GM12892 (cell line): Measurements from ENCODE around the genes SLC22A5 and KIF3A.

- RRBS, result no CpG with 5 or more reads among the region's 5 CpGs
These were observed 49.7 kb downstream of the FNIP1 start for GRCh38 chr5:131746972-131747657.

- RRBS, result no CpG with 5 or more reads among the region's 8 CpGs
These were observed 16.0 kb downstream of the SLC22A4 start for GRCh38 chr5:132310061-132310769.

DNA sequence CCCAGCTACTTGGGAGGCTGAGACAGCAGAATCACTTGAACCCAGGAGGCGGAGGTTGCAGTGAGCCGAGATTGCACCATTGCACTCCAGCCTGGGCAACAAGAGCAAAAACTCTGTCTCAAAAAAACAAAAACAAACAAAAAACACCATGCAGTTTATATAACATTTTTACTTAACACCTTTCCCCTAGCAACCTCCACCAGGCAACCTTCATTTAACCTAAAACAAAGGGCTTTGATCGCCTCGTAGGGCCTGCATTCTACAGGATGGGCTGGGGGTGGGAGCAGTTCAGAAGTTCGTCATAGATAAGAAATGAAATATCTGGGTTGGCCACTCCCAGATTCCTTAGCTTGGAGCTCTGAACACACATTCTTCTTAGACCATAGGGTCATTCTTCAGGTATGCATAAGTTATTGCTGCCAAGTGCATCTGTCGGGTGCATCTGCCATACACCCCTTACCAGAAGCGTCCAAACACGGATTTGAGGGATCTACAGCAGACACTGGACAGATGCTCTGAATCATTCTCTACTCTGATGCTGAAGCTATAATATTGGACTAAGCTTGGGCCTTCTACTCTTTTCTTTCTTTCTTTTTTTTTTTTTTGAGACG lies 4.3 kb upstream of the SLC22A5 start:
- RRBS, result no CpG with 5 or more reads among the region's 9 CpGs

DNA sequence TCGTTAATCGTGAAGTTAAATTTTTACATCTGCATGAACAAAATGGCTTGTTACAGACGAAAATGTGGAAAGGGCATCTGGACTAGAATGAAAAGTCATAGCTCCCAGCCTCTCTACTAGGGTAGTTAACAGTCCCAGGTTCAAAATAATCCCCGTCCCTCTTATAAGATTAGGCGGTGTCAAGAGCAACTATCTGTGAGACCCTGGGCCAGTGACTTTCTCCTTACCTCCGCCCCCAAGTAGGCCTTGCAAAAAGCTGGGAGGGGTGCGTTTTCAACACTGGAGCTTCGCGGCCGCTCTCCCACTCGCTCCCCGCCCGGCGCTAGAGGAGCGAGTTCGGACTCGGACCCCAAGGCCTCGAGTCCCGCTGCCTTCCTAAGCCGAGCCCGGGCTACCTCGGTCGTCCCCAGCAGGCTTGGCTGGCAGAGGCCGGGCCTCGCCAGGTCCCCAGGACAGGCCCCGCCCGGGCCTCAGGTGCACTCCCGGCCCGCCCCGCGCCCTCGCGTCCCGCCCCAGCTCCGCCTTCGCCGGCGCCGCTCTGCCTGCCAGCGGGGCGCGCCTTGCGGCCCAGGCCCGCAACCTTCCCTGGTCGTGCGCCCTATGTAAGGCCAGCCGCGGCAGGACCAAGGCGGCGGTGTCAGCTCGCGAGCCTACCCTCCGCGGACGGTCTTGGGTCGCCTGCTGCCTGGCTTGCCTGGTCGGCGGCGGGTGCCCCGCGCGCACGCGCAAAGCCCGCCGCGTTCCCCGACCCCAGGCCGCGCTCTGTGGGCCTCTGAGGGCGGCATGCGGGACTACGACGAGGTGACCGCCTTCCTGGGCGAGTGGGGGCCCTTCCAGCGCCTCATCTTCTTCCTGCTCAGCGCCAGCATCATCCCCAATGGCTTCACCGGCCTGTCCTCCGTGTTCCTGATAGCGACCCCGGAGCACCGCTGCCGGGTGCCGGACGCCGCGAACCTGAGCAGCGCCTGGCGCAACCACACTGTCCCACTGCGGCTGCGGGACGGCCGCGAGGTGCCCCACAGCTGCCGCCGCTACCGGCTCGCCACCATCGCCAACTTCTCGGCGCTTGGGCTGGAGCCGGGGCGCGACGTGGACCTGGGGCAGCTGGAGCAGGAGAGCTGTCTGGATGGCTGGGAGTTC lies at the start of gene SLC22A5:
Gene SLC22A5, plus strand, starts transcription at position 521 of the 1,140 bp plus-strand sequence.
- RRBS, result 1% methylated on average over 27 of the region's 106 CpGs

DNA sequence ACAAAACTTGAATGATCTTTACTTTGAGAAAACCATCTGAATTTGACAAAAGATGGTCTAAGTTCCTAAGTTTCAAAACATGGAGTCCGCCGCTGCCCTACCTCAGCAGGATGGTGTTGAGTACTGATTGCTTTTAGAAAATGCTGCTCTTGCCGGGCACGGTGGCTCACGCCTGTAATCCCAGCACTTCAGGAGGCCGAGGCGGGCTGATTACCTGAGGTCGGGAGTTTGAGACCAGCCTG lies 42.5 kb downstream of the SLC22A5 start:
- RRBS, result no CpG with 5 or more reads among the region's 8 CpGs

DNA sequence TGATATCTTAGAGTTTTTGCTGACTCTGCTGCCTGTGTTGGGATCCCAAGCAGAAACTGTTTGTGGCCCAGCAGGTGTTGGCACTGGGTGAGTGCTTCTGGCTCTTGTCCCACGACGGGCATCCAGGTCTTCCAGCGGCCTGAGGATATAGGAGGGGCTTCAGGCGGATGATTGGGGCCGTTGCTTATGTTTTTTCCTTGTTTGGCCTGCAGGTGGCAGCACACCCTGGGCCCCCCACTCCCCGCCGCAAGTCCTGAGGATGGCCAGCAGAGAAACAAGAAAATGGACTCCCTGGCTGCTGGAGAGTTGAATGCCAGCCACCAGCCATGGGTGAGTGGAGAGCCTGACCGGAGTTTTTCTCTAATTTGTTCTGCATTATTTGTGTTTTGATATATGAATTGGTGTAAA lies 50.1 kb downstream of the SLC22A5 start:
- RRBS, result no CpG with 5 or more reads among the region's 8 CpGs

DNA sequence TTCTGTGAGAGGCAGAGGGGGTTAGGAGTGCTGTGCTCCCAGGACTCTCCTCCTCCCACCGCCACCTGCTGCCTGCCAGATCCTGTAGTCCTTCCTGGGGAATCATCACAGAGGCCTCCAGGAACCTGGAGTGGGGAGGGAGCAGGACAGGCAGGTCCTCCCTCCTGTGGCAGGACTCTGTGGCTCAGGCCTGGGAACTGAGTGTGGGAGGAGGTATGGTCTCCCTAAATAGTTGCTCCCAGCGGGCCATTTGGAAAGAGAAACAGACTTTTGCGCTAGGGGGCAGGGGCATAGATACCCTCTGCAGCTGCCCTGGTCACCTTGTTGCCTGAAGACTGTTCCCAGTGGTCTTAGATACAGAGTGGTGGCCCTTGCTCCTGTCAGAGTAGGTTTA lies 55.5 kb downstream of the SLC22A5 start:
- RRBS, result no CpG with 5 or more reads among the region's 3 CpGs

GRCh38 chr5:132427342-132428205 lies 58.1 kb downstream of the SLC22A5 start:
- RRBS, result no CpG with 5 or more reads among the region's 5 CpGs

DNA sequence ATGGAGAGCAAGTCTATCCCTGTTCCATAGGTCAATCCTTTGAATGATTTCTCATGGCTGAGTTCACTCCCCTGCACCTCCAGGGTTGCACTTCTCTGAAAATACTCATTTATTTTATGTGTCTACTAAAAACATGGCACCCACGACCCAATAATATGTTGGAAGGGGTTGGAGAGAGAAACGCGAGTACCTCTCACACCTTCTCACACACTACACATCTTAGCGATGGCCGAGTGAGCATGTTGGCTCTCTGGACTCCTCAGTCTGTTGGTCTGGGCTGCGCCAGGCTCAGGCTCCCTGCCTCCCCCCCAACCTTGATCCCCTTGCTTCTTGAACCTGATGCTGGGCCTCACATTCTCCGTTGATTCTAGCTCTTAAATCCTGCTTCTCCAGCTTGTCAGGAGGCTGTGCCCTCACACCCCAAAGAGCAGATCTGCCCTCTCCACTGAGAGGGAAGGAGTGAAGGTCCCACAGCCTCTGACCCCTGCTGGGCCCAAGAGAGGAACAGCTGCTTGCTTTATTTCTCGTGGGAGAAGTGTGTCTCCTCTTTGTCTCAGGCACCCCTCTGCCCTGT lies 28.0 kb downstream of the IRF1 start:
- RRBS, result no CpG with 5 or more reads among the region's 8 CpGs

DNA sequence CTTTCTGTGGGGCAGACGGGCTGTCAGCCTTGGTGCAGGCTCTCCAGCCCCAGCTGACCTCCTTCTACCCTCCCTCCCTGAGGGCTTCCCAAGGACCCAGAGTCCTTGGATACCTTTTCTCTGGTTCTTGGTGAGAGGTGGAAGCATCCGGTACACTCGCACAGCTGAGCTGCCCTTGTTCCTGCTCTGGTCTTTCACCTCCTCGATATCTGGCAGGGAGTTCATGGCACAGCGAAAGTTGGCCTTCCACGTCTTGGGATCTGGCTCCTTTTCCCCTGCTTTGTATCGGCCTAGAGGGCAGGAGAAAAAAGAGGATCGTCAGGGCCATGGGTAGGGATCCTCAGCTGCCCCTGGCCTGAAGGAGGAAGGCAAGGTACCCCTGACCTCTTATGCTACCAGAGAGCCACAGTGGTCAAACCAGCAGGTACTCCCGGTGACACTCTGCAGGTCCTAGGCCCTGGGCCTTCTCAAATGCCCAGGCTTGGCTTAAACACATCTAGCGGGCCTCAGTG lies 3.7 kb downstream of the IRF1 start:
- RRBS, result no CpG with 5 or more reads among the region's 10 CpGs

DNA sequence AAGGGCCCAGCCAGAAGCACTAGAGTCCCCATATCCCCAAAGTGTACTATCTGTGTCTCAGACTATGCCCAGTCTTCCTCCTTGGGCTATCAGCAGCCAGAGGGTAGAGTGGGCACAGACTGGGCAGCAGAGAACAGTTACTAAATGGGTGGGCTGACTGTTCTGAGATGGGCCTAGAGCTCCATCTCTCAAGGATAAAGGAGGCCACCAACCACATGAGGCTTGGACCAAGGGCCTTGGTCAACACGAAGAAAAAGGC lies 3.3 kb downstream of the IRF1 start:
- RRBS, result no CpG with 5 or more reads among the region's 1 CpG

GRCh38 chr5:132501901-132502535 lies 11.4 kb upstream of the IRF1 start:
- RRBS, result 67% methylated on average over 1 of the region's 7 CpGs

- RRBS, result no CpG with 5 or more reads among the region's 4 CpGs
These were observed 12.5 kb upstream of the IRF1 start for GRCh38 chr5:132502934-132503559.

GRCh38 chr5:132594574-132595237 lies 37.9 kb downstream of the RAD50 start:
- RRBS, result no CpG with 5 or more reads among the region's 2 CpGs

GRCh38 chr5:132736636-132737812 lies at the start of gene KIF3A:
KIF3A (minus strand) TSS chr5:132737546.
- RRBS, result 2% methylated on average over 8 of the region's 86 CpGs

GRCh38 chr5:132775900-132776729 lies 924 bp downstream of the SEPTIN8 start:
- RRBS, result 39% methylated on average over 3 of the region's 22 CpGs

- RRBS, result no CpG with 5 or more reads among the region's 5 CpGs
These were observed 8.1 kb upstream of the SHROOM1 start for GRCh38 chr5:132838300-132839164.

- RRBS, result no CpG with 5 or more reads among the region's 7 CpGs
These were observed 1.7 kb upstream of the LEAP2 start for GRCh38 chr5:132871332-132872527.

DNA sequence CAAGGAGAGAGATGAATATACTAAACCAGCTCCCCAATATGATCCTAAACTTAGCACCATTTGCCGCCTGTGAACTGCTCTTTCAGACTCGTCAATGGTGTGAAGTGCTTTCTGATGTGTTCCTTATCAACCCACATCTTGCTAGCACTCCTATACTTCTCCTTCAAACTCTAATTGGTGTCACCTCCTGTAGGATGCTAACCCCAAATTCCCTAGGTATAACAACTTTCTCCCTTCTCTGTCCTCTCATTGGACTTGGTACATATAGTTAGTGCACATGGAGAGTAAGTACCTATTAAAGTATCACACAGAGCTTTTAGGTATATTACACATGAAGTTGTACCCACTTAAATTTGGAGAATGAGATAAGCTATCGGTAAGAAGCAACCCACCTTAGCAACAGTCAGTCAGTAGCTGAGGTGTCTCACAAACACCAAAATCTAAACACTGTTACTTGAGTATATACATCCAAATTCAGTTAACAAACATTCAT lies 36.8 kb downstream of the LEAP2 start:
- RRBS, result no CpG with 5 or more reads among the region's 3 CpGs

DNA sequence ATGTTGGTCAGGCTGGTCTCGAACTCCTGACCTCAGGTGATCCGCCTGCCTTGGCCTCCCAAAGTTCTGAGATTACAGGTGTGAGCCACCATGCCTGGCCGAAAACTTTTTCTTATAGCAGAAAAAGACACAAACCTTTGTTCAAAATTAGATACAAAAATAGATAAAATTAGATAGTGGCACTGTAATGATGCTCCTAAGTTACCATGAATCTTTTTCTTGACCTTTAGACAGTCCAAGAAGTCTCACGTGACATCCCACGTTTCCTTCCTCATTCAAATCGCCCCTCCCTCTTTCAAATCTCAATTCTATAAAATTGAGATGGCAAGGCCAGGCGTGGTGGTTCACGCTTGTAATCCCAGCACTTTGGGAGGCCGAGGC lies 7.6 kb upstream of the ZCCHC10 start:
- RRBS, result no CpG with 5 or more reads among the region's 9 CpGs